Liver (tissue), 9 donors: ENCODE measurements around the gene ATXN7.

GRCh38 chr3:58521000-58521537 lies 15.9 kb downstream of the ACOX2 start:
- PRO-cap, 5 experiments = no peak in any of the 5 experiments
- RAMPAGE, long total RNA, 2 experiments = no peak in any of the 2 experiments
- RRBS = no CpG with 5 or more reads among the region's 6 CpGs

DNA sequence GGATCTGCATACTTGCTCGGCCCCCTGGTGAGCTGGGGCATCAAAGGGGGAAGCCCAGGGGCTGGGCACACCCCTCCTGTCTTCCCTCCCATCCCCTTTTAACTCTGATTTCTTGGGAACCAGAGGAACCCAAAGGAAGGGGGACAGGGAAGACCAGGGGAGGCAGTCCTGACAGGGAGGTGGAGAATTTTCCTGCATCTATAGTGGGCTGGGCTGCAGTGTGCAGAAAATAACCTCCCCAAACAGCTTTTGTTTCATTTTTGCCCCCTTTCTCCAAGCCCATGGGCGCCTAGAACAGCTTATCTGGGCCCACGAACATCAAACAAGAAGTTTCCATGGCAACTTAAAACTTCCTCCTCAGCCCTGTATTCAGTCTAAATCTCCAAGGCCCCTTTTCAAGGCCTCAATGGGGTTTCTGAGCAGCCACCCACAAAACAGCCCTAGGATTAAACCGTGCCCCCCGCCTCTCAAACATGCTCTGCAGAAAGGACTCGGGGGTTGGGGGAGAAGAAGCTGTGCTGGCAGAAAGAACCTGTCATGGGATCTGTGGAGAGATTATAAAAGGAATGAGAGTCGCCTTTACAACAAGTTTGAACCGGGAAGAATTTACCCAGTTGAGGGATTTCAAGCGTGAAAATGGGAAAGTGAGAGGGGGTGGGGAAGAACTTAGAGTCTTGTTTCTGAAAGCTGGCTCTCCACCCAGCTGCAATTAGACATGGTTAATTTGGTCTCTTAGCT lies 4.1 kb upstream of the FAM107A start:
- PRO-cap, 5 experiments = no peak in any of the 5 experiments
- RAMPAGE, long total RNA, 2 experiments = no peak in any of the 2 experiments
- RRBS = no CpG with 5 or more reads among the region's 9 CpGs

GRCh38 chr3:58657503-58657903 lies 9.1 kb downstream of the FAM3D start:
- PRO-cap, 5 experiments = no peak in any of the 5 experiments
- RAMPAGE, long total RNA, 2 experiments = no peak in any of the 2 experiments
- RRBS = no CpG with 5 or more reads among the region's 4 CpGs

- PRO-cap, 5 experiments = peak in 1 of 5 experiments; most common plus-strand start chr3:59189773 (in 1)
- RAMPAGE, long total RNA, 2 experiments = no peak in any of the 2 experiments
- RRBS = no CpG with 5 or more reads among the region's 6 CpGs
These were observed 139.8 kb upstream of the CFAP20DC start for GRCh38 chr3:59189539-59190156.

GRCh38 chr3:59654022-59654387 lies 604.2 kb upstream of the CFAP20DC start:
- PRO-cap, 5 experiments = no peak in any of the 5 experiments
- RAMPAGE, long total RNA, 2 experiments = no peak in any of the 2 experiments
- RRBS = no CpG with 5 or more reads among the region's 9 CpGs

DNA sequence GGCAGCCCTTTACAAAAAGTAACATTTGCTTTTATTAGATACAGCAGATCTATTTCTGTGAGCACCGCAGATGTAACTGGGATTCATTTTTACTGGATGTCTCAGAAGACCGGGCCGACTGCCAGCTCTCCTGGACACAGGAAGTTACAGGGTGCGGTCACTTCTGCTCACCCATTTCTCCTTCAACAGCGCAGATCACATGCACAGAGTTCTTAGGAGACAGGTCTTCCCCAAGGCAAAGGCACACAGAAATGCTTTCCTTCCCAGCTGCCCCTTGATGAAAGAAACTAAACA lies 768.7 kb upstream of the CFAP20DC start:
- PRO-cap, 5 experiments = no peak in any of the 5 experiments
- RAMPAGE, long total RNA, 2 experiments = no peak in any of the 2 experiments
- RRBS = 76% methylated on average over 1 of the region's 5 CpGs

- PRO-cap, 5 experiments = no peak in any of the 5 experiments
- RAMPAGE, long total RNA, 2 experiments = no peak in any of the 2 experiments
- RRBS = no CpG with 5 or more reads among the region's 9 CpGs
These were observed 890.4 kb downstream of the FHIT start for GRCh38 chr3:60360600-60361576.

- PRO-cap, 5 experiments = no peak in any of the 5 experiments
- RAMPAGE, long total RNA, 2 experiments = no peak in any of the 2 experiments
- RRBS = no CpG with 5 or more reads among the region's 4 CpGs
These were observed 851.3 kb downstream of the FHIT start for GRCh38 chr3:60399907-60400475.

GRCh38 chr3:61560474-61561336 lies 666 bp upstream of the PTPRG start:
- PRO-cap, 5 experiments = peak in 5 of 5 experiments; most common plus-strand start chr3:61561030 (in 5); most common minus-strand start chr3:61560673 (in 3)
- RAMPAGE, long total RNA, 2 experiments = no peak in any of the 2 experiments
- RRBS = 1% methylated on average over 28 of the region's 64 CpGs

GRCh38 chr3:61596874-61597665 lies 35.7 kb downstream of the PTPRG start:
- PRO-cap, 5 experiments = no peak in any of the 5 experiments
- RAMPAGE, long total RNA, 2 experiments = no peak in any of the 2 experiments
- RRBS = no CpG with 5 or more reads among the region's 7 CpGs

DNA sequence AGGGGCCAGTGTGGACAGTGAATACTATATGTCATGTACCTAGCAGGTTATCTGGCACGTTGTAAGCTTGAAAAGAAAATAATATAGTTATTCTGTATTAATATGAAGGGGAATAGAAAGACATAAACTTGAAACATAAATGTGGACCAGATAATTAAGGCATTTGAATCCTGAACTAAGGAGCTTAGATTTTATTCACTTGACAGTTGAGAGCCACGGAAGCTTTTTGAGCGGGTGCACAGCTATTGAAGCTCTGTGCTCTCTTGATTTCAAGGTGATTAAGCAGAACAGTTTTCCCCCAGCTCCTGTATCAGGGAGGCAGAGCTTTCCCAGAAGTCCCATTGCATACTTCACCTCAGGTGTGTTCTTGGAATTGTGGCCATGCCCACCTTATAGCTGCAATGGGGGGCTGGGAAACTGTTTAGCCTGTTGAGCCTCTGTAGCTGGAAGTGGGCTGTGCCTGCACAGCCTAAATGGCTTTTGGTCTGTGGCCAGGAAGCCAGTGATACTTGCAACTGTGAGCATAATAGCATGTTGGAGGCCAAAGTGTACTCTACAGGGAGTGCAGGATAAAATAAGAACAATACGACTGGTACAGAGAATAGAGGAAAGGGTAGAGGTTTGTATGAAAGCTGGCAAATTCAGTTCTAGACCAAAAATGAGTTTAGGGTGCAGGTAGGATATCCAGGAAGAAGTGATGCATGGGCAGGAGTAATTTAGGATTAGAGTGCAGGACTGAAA lies 248.4 kb downstream of the PTPRG start:
- PRO-cap, 5 experiments = no peak in any of the 5 experiments
- RAMPAGE, long total RNA, 2 experiments = no peak in any of the 2 experiments
- RRBS = no CpG with 5 or more reads among the region's 4 CpGs

DNA sequence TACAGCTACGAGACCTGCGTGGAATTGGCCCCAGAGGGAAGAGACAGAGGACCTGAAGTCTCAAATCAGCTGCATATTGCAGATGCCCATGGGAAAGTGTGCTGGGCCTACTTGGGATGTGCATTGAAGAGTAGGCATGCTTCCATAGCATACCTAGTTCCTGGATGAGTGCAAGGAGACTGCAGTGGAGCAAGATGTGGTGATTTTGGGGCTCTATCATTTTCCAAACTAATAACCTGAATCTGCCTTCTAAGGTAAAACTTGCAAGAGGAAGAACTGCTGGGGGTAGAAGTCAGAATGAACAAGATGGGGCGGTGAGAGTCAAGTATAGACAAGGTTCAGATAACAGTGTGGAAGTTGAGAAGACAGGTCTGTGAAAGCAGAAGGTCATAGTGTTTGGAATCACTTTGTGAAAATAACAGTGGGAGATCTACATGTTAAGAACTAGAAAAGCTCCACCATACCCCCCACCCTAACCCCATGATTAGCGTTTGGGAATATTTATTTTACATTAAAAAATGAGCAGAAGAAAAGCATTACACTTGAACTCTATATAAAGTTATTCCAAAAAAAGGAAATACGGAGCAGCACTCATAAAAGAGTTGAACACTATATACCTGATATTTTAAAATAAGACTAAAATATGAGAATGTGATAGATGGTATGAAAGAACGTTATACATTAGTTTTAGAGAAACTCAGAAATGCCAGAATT lies 256.4 kb downstream of the PTPRG start:
- PRO-cap, 5 experiments = no peak in any of the 5 experiments
- RAMPAGE, long total RNA, 2 experiments = no peak in any of the 2 experiments
- RRBS = no CpG with 5 or more reads among the region's 6 CpGs

GRCh38 chr3:61956227-61956776 lies 362.5 kb upstream of the C3orf14 start:
- PRO-cap, 5 experiments = peak in 1 of 5 experiments; most common plus-strand start chr3:61956503 (in 1); most common minus-strand start chr3:61956391 (in 1)
- RAMPAGE, long total RNA, 2 experiments = no peak in any of the 2 experiments
- RRBS = no CpG with 5 or more reads among the region's 6 CpGs

DNA sequence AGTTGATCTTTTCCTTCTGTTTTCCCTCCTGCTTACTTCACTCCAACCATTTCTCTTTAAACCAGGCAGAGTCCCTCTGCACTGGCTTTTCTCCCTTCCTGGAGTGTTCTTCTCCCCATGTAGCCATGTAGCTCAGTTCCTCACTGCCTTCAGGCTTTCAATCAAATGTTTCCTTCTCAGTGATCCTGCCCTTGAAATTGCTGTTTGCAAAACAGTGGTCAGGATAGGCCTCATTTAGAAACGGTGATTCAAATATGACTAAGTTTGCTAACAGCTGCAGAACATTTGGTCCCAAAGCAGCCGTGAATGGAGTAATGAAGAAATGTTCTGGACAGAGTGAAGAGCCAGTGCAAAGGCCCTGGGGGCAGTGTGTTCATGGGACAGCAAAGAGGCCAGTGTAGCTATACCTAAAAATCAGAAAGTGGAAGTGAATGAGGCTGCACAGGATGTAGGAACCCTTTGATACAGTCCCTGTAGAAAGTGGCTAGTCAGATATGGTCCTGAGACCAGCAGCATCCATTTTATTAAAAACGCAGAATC lies 168.9 kb upstream of the C3orf14 start:
- PRO-cap, 5 experiments = no peak in any of the 5 experiments
- RAMPAGE, long total RNA, 2 experiments = no peak in any of the 2 experiments
- RRBS = no CpG with 5 or more reads among the region's 3 CpGs

DNA sequence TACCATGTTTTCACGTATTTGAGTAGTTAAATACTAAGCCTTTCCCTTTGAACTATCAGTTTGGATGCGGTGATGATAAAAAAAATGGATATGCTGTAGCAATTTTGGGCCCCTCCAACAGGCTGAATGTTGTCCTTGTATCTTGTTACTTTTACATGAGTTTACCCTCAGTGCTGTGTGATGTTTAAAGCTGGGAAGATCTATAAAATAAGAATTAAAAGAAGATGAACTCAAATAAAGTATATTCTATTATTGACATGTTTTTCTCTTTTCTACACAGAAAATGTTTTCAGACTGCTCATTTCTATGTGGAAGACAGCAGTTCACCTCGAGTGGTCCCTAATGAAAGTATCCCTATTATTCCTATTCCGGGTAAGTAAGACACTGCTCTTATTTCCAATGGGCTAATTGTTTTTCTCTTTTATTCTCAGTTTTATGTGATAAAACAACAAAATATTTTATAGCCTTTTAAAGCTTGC lies 75.3 kb upstream of the C3orf14 start:
- PRO-cap, 5 experiments = no peak in any of the 5 experiments
- RAMPAGE, long total RNA, 2 experiments = no peak in any of the 2 experiments
- RRBS = no CpG with 5 or more reads among the region's 4 CpGs

DNA sequence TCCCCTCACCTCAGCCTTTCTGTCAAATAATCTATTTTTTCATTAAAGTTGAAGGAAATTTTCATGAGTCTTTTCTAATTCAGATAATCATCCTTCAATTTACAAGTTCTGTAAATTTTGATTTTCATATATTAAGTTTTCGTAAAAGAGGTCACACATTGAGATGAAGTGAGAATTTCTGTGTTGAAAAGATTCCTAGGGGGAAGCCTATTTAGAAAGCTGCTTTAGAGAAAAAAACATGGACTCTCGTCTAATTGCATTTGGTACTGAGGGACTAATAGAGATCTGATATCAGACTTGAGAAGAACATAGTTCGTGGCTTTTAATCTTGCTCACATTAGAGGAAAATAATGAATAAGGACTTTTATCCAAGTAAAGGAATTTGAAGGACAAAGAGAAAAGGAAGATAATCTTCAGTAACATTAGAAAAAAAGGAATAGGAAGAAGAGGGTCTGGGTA lies 29.5 kb downstream of the SYNPR start:
- PRO-cap, 5 experiments = no peak in any of the 5 experiments
- RAMPAGE, long total RNA, 2 experiments = no peak in any of the 2 experiments
- RRBS = no CpG with 5 or more reads among the region's 3 CpGs

DNA sequence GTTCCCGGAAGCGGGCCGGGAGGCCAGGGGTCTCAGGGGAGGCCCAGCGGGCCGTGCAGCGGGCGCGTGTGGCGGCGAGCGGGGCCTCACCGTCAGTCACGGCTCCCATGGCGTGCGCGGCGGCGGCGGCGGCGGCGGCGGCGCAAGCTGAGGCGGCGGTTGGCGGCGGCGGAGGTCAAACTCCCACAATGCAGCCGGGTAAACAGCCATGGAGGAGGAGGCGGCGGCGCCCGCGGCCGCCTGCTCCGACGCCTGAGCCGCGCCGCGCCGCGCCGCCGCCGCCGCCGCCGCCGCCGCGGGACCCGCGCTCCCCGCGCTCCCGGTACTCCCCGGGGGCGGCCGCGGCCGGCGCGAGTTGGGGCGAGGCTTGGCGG lies at the start of gene ATXN7:
Gene ATXN7, plus strand, starts transcription at position 186 of the 374 bp plus-strand sequence.
- PRO-cap, 5 experiments = peak in 5 of 5 experiments; most common plus-strand start position 205 of the sequence (in 4); most common minus-strand start position 98 of the sequence (in 2)
- RAMPAGE, long total RNA, 2 experiments = start-site peak on the minus strand in 2 of 2 experiments, centred at positions 131 to 138 of the sequence, 1,528 to 2,472 reads per replicate
- RRBS = no CpG with 5 or more reads among the region's 67 CpGs

DNA sequence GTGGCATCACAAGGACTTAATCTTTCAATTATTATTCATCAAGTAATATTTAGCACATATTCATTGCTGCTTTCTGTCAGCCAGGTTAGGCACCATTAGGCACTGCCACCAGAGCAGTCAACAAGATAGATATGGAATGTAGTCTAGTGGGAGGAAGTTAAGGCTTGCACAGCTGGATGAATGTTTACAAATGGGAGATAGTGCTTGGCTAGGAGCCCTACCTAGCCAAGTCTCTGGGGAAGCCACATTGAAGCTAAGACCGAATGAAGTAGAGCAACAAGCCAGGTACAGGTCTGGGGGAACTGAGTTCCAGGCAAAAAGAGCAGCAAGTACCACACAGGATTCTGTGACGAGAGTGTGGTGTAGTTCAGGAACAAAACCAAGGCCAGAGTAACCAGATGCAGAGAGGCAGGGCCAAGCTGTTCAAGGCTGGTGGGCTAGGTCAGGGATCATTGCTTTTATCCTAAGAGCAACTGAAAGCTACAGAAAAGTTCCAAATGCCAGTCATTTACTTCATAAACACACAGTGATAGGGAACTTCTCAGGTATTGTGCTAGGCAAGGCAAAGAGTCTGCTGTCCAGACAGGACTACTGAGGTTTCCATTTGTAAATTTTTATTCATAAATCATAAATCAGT lies 77.6 kb downstream of the PSMD6 start:
- PRO-cap, 5 experiments = no peak in any of the 5 experiments
- RAMPAGE, long total RNA, 2 experiments = no peak in any of the 2 experiments
- RRBS = no CpG with 5 or more reads among the region's 2 CpGs

- PRO-cap, 5 experiments = no peak in any of the 5 experiments
- RAMPAGE, long total RNA, 2 experiments = no peak in any of the 2 experiments
- RRBS = no CpG with 5 or more reads among the region's 12 CpGs
These were observed 43.6 kb downstream of the PSMD6 start for GRCh38 chr3:63979387-63980341.

DNA sequence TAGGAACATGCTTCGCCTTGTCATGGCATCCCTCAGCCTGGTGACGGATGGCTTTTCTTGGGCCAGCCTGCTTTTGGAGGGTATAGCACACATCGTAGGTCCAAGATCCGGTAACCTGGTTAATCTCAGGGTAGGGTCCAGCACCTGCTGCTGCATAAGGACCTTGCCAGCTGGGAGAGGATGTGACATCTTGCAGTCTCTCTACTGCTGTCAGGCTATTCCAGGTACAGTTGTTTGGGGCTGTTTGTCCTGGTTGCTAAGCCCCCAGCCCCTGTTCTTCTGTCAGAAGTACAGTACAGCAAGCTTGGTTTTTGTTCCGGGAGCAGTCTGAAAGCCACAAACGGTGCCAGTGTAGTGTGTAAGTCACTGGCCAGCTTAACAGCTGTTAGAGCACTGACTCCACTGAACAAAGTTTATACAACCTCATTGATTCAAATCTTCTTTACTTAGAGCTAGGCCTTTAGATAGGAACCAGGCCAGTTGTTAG lies 42.3 kb downstream of the PSMD6 start:
- PRO-cap, 5 experiments = no peak in any of the 5 experiments
- RAMPAGE, long total RNA, 2 experiments = no peak in any of the 2 experiments
- RRBS = no CpG with 5 or more reads among the region's 6 CpGs